Epithelial cell of proximal tubule (primary cell): ENCODE results near the genes AP2B1, HEATR9, CCL15 and CCL18.

DNA sequence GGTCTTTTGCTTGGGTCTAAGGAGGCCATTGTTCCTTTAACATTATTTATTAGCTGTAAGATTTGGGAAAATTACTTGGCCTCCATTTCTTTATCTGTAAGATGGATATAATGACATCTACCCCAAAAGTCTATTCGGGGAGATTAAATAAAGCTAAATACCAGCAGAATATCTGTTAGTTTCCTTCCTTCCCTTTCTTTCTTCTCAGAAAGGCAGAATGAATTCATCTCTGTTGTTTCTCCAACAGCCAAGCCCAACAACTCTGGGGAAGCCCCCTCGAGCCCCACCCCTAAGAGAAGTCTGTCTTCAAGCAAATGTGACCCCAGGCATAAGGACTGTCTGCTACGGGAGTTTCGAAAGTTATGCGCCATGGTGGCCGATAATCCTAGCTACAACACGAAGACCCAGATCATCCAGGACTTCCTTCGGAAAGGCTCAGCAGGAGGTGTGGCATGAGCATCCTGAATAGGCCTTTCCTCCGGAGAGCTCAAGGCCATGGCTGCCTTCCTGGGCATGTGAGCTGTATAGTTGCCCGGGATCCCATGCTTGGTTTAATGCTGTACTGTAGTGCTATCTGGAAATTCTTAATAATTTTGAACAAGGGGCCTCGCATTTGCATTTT is 9.0 kb downstream of the LIG3 start:
- RAMPAGE, long total RNA = no peak
- RRBS = 91% methylated on average over 2 of the region's 11 CpGs

DNA sequence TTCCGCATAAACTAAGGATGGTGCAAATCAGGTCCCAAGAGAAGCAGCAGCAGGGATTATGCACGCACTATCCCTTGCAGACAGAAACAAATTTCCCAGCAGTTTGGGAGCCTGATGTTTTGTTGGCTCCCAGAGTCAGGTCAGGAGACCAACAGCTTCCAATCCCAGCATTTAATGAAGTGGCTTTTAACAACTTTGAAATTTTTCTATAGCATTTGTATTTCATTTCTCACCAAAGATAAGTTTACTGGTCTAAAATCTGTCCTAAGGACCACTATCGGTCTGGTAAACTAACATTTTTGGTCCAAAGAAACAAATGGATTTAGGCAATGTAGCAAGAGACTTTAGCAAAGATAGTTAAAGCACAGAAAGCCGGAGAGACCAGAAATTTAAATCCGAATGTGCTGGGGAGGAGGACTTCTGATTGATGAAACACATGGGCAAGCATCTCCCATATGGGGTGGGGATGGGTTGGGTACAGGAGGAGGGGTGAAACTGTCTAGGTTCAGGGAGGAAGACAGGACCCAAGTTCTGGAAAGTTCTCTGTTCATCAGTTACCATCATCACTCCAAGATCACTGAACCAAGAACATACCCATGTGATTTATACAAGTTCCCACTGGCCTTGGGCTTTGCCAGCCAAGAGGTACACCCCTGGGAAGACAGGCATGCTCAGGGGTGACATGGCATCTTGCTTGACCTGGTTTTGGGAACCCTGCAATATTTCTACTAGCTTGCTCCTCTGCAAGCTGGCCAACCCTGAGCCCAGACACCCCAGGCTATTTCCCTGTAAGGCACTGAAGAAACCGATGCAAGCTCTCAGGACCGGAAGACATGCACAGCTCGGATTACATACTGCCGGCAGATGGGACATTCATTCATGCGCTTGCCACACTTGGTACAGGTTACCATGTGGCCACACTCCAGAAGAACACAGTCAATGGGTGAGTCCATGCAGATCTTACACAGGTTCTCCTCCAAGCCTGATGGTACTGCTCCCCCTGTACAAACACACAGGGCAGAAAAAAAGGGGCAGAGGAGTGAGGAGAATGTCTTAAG is 31.2 kb downstream of the LIG3 start:
- RAMPAGE, long total RNA = no peak
- RRBS = no CpG with 5 or more reads among the region's 10 CpGs

GRCh38 chr17:35044693-35045358 is 18.7 kb downstream of the RFFL start:
- RAMPAGE, long total RNA = no peak
- RRBS = no CpG with 5 or more reads among the region's 4 CpGs

DNA sequence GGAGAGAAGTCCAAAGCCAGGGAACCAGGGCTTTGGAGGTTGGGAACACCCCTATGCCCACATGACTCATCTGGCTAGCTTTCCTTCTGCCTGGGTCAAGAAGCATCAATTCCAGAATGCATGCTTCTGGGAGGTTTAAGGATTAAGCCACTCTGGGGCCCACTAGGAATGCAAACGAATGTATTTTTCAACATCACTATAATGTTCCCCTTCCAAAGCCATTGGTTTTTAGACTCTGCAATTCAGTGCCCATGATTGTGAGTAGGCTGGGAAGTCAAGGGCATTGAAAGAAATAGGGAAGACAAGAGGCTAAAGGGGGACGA is 8.2 kb downstream of the FNDC8 start:
- RAMPAGE, long total RNA = no peak
- RRBS = no CpG with 5 or more reads among the region's 2 CpGs

GRCh38 chr17:35148146-35148568 is 540 bp downstream of the UNC45B start:
- RAMPAGE, long total RNA = no peak
- RRBS = 82% methylated on average over 5 of the region's 9 CpGs

- RAMPAGE, long total RNA = no peak
- RRBS = no CpG with 5 or more reads among the region's 46 CpGs
Measured at GRCh38 chr17:35241983-35242811, 675 bp upstream of the SLFN5 start.

- RAMPAGE, long total RNA = no peak
- RRBS = no CpG with 5 or more reads among the region's 14 CpGs
Measured at GRCh38 chr17:35244192-35244895, 1.5 kb downstream of the SLFN5 start.

DNA sequence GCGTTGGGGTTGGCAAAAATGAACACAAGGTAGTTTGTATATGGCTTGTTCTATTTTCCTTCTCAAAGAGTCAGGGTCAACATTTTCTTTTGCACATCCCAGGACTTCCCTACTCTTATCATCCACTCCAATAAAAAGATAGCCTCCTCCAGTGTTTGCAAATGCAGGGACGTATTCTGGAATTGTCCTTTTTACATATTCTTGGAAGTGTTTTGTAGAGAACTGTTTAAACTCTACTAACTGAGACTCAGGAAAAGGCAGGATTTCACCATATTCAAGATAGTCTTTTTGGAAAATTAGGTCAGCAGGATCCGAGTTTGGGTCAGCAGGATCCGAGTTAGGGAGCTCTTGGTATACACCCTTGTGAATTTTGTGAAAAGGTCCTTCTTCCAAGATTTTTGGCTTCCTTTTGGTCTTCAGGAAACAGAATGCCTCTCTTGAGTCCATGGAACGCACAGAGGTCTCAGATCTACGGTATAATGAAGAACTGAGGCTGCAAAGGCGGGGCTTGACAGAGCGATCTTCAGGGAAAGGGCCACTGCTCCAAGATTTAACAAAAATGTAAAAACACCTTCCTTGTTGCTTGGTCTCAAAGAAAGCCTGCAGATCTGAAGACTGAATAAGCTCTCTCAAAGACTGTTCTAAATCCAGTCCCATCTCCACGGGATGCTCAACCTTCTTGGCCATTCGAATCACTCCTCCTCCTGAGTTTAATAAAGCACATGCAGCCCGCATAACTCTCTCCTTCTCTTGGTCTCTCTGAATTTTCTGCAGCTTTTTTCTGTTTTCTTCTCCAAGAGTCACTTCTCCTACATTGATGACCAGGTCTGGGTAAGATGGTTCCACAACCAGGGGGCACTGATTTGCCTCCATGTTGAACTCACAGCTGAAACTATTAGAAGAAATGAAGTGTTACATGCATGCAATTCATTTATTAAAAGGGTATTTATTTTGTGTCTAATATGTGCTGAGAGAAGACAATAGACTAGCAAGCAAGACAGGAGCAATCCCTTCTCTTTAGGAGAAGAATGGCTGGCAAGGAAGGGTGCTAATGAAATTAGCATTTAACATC is 10.2 kb downstream of the SLFN11 start:
- RAMPAGE, long total RNA = no peak
- RRBS = no CpG with 5 or more reads among the region's 11 CpGs

- RAMPAGE, long total RNA = no peak
- RRBS = 3% methylated on average over 5 of the region's 23 CpGs
Measured at GRCh38 chr17:35432790-35433386, 588 bp upstream of the SLFN12 start.

- RAMPAGE, long total RNA = no peak
- RRBS = no CpG with 5 or more reads among the region's 12 CpGs
Measured at GRCh38 chr17:35447374-35448114, 1.0 kb downstream of the SLFN13 start.

DNA sequence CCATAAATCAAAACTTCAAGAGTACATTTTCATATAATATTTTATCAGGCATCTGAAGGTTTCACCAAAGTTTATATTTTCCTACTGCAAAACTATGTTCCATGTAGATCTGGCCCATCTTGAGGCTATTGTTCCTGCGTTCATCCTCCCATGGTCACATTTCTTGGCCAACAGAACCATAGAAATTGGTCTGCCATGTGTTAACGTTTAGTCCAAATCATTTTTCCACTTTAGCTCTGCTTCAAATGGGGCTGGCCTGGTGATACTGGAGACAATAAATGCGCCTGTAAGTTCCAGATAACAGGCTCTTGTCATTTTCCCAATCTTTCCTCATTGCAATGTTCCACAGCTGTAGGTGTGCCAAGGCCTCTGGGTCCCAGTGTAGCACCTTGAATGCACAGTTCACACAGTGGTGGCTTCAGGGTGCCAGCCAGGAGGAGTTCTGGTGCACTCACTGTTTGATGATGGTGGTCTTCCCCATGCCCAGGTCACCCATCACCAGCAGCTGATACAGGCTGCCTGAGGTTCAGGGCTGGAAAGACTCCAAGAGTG is 21.6 kb upstream of the SLFN13 start:
- RAMPAGE, long total RNA = no peak
- RRBS = no CpG with 5 or more reads among the region's 3 CpGs

DNA sequence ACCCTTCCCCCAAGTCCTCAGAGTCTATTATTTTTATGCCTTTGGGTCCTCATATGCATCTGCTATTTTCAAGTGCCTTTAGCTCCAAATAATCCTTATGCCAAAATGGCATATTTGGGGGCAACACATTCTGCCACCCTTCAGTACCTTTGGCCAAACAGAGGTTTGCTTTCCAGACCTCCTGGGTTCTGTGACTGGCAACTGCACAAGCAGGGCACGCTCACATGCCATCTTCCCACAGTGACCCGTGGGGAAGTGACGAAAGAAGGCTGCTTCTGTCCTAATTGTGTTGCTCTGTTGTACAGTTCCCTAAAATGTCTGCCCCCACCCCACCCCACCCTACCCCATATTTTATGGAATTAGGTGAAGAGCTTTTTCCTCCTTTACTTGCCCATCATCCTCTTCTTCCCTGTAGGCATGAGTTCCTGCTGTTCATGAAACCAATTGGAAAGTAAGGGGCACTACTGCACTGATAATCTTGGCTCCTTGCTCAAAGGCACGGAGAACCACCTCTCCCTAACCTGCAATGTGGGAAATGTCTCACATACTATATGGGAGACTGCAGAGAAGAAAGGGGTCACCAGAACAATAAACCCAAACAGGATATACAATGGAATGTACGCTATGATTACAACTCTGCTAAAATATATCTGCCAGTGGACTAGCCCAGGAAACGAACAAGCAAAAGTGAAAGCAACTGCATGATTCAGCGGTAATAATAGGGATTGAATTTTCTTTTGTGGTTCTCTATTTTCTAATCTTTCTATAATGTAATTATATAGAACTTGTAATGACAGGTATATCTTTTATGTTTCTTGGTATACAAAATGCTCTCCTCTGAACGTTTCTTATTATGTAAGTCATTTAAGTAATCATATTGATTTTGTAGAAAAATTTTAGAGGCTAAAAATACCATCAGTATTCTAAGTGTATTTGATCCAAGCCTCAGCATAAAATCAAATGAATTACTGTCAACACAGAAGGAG is 3.4 kb upstream of the SLFN12L start:
- RAMPAGE, long total RNA = no peak
- RRBS = no CpG with 5 or more reads among the region's 8 CpGs

DNA sequence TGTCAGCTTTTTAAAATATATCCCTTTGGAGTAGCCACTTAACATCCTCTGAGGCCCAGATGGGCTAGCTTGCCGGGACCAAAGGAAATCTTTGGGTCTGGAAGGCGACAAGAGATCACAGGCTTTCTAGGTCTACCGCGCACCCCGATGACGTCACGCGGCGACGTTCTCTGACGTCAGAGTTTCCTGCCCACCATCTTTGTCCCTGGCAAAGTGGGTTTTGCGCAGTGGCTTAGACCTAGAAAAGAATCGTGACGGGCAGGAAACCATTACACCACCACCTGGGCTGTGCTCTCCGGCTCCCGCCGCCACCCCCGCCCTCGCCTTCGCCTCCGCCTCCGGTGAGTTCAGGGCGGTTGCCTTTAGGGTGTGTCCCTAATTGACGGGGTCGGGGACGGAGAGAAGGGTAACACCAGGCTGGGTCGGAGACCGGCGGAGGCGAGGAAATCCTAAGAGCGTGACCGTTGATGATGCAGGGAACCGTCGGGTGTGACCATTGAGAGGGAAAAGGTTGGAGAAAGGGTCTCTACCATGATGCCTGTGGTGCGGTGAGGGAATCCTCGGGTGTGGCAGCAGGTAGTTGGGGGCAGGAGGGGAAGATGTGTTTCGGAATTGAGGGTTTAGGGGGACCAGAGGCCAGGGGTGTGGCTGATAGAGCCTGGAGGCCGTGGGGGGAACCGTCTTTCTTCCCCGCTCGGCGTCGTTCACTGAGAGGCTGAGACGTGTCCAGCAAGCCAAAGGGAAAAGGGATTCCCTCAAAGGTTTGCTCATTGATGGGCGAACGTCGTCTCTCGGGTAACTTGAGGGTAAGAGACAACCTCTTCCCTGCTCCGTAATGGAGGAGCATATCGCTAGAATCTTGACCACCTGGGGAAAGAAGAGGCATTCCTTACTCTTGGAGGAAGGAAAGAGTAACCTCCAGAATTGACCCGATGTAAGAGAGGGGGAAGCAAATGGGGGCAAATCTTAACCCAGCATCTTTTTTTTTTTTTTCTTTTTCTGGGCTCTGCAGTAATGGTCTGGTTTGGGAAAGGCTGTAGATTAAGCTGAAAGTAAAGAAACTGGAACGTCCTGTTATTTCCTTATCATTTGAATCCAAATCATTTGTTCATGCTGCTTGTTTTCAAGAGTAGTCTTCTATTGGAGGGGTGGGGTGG is at the start of gene AP2B1:
Gene AP2B1, plus strand, starts transcription at position 235 of the 1,157 bp plus-strand sequence.
- RAMPAGE, long total RNA = no peak
- RRBS = 2% methylated on average over 11 of the region's 52 CpGs

- RAMPAGE, long total RNA = no peak
- RRBS = no CpG with 5 or more reads among the region's 6 CpGs
Measured at GRCh38 chr17:35597503-35597980, 10.4 kb downstream of the AP2B1 start.

DNA sequence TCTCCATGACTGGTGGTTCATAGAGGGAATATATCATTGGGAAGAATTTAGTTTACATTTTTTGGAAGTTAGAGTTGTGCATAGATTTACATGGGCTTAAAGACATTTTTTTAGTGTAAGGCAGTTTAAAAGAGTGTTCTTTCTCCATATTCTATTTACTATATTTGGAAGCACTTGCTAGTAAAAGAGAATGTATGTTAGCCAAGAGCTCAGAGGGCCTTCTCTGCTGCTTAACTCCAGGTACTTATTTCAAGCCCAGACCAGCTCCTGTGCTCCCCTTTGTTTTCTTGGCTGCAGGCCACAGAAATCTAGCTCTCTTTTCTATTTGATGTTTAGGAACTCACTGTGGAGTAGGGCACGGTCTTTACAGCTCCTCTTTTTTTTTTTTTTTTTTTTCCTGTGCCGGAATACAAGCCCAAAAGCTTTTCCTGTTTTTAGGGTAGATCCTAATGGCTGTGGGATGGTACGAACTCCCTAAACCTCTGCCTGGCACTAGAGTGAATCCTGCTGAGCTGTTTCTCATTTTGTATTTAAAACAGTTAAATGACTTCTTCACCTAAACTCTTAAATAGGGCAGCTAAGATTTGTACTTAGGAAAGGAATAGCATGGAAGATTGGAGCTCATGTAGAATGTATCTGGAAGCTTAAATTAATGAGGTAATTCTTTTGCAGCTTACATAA is 20.4 kb downstream of the AP2B1 start:
- RAMPAGE, long total RNA = no peak
- RRBS = no CpG with 5 or more reads among the region's 3 CpGs

DNA sequence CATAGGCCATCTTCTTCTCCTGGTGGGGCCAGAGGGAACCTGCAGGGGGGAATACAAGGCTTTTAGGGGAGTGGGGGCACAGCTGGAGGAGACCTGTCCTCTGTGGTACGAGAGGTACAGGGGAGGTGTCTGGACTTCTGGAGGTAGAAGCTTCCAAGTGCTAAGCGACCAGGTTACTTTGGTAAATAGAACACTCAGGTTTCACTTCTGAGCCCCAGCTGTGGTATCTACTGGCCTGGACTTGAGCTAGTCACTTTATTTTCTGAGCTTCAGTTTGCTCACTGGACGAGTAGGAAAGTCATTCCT is at the start of gene HEATR9:
Gene HEATR9, minus strand, starts transcription at position 159 of the 306 bp plus-strand sequence.
- RAMPAGE, long total RNA = no peak
- RRBS = no CpG with 5 or more reads among the region's 3 CpGs

DNA sequence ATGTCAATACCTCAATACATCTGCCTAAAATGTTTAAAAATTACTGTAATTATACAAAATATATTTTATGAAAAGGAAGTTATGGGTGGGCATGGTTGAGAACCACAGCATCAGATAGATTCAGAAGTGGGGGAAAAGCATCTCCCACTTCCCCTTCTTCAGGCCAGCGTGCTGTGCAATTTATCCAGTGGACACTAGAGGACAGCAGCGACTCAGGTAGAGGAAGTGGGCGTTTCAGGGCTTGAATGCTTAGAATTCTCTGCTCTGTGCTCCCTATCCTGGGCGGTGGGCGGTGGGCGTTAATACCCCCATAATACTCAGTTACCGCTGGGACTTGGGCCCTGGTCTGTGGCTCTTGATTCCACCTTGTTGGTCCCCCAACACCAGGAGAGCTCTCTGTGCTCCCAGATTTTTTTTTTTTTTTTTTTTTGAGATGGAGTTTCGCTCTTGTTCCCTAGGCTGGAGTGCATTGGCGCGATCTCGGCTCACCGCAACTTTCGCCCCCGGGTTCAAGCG is 3.6 kb upstream of the LYZL6 start:
- RAMPAGE, long total RNA = no peak
- RRBS = no CpG with 5 or more reads among the region's 15 CpGs

- RAMPAGE, long total RNA = no peak
- RRBS = no CpG with 5 or more reads among the region's 6 CpGs
Measured at GRCh38 chr17:36001107-36001982, at the start of gene CCL15. TSS of gene CCL15 (minus strand) at chr17:36001553.

DNA sequence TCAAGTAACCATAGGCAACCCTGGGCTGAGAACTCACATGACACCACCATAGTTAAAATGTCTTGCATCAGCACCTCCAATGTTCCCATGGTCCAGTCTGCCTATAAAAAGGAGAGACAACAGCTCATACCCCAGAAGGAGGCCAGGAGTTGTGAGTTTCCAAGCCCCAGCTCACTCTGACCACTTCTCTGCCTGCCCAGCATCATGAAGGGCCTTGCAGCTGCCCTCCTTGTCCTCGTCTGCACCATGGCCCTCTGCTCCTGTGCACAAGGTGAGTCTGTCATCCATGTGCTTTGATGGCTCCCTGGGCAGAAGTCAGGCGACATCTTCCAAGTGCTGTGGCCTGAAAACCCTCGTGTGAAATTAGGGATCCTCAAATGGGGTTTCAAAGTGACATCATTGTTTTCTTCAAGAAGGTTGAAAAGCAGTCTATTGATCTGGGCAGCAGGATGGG is at the start of gene CCL18:
Gene CCL18, plus strand, starts transcription at position 134 of the 454 bp plus-strand sequence.
- RAMPAGE, long total RNA = no peak
- RRBS = no CpG with 5 or more reads among the region's 3 CpGs

GRCh38 chr17:36107589-36108158 is 4.0 kb downstream of the CCL4 start:
- RAMPAGE, long total RNA = no peak
- RRBS = no CpG with 5 or more reads among the region's 4 CpGs